Breast epithelium (tissue), 2 donors: ENCODE results near the genes KREMEN1, NEFH and SEC14L2.

DNA sequence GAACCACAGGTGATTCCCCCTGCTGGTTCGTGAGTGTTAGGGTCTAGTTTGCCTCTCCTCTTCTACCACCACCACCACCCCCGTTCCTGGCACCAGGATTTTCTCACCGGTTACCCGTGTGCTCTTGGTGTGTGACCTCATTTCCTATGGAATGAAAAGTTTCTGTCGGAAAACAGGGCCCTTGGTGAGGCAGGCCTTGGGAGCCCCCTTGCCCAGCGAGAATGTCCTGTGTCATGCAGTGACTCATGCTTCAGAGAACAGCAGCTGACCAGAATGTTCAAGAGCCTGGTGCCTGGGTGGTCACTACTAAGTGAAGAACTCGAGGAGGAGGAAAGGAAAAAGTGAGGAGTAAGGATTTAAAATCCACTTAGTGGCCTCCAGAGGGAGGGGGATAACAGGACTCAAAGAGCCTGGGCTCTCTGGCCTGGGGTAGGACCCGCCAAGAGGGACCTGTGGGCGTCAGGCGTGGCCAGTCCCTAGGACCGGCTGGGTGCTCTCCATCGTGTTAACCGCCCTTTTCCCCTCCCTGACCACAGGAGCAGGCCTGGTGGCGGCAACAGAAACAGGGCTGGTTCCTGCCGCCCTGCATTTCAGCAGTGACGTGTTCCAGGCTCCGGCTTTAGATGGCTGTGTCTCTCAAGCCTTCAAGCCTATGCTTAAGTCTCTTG is 30.2 kb downstream of the C22orf31 start:
- PRO-cap, result no peak
- RAMPAGE, long total RNA, 2 experiments, result no peak in any of the 2 experiments

DNA sequence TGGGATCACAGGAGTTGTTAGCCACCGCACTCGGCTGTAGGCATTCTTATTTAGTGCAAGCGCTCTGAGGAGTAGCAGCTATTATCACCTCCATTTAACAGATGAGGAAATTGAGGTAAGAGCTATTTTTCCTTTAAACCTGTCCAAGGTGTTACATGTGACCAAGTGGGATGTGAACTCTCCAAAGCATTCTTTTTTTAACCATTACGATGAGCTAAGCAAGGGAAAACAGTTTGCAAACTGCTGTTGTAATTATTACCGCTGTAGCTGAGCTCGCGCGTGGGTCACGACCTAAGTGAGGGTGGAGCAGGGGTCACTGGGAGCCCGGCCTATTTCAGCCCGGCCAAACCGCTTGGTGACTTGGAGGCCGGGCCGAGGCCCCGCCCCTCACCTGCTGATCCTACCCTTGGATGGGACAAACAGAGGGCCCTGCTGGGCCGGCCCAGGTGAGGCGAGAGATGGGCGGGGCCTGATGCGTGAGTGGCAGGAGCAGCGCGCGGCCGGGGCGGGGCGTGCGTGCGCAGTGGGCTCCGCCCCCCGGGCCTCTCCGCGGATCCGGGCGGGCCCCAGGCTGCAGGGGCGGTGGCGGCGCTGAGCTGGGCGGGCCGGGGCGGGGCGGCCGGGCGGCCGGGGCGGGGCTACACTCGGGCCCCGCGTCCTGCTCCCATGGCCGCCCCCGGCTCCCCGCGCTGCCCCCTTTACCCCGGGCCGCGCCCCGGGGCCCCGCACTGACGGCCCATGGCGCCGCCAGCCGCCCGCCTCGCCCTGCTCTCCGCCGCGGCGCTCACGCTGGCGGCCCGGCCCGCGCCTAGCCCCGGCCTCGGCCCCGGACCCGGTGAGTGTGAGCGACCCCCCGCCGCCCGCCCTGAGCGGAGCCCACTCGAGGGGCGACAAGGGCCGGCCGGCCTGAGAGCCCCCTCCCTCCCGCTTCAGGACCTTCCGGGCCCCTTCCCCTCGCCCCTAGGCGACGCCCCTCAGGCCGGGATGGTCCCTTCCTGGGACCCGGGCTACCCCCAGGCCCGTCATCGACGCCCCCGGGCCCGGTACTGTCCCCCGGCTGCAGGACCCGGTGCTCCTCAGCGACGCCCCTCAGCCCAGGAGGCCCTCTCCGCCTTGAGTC is at the start of gene KREMEN1:
Gene KREMEN1, plus strand, starts transcription at position 643 of the 1,120 bp plus-strand sequence.
- PRO-cap, result unidirectional peak, plus-strand start at position 550 of the sequence; unidirectional peak, plus-strand start at position 656 of the sequence
- RAMPAGE, long total RNA, 2 experiments, result no peak in any of the 2 experiments

DNA sequence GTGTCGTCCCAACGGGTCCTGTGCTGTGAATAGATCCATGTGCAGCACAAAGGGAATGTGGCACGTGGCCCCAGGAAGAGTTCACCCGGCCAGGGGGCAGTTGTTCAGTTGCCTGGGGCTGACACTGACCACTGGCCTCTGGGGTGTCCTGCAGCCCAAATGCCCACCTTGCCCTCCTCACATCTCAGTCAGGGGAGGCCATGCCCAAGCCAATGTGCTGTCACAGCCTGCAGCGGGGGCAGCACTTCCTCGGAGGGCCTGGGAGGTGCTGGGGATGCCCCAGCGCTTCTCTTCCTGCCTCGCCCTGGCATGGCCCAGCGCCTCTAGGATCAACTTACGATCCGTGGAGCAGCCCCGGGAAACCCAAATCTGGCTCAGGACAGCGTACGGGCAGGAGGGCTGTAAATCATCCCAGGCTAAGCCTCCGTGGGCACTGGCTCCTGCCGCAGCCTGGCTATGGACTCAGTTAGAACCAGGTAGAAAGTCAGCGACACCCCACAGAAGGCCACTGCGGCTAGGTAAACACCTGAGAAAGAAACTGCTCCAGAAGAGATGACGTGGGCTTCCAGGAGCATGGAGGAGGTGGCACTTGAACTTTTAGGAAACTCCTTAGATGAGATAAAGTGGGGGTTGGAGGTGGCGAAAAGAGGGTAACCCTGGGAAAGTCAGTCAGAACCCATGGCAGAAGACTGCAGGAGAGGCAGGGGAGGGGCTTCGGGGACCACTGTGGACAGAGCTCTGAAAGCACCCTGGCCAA is 60.9 kb upstream of the EMID1 start:
- PRO-cap, result no peak
- RAMPAGE, long total RNA, 2 experiments, result no peak in any of the 2 experiments

- PRO-cap, result no peak
- RAMPAGE, long total RNA, 2 experiments, result no peak in any of the 2 experiments
Observed at GRCh38 chr22:29225472-29226354, 20.0 kb downstream of the EMID1 start.

- PRO-cap, result no peak
- RAMPAGE, long total RNA, 2 experiments, result no peak in any of the 2 experiments
Observed at GRCh38 chr22:29346608-29347209, 31.2 kb upstream of the RASL10A start.

GRCh38 chr22:29382439-29383112 is 5.8 kb downstream of the AP1B1 start:
- PRO-cap, result no peak
- RAMPAGE, long total RNA, 2 experiments, result no peak in any of the 2 experiments

- PRO-cap, result no peak
- RAMPAGE, long total RNA, 2 experiments, result no peak in any of the 2 experiments
Observed at GRCh38 chr22:29477812-29478448, 2.1 kb upstream of the NEFH start.

GRCh38 chr22:29479801-29480465 is at the start of gene NEFH:
TSS of gene NEFH (plus strand) at chr22:29480218.
- PRO-cap, result no peak
- RAMPAGE, long total RNA, 2 experiments, result no peak in any of the 2 experiments

DNA sequence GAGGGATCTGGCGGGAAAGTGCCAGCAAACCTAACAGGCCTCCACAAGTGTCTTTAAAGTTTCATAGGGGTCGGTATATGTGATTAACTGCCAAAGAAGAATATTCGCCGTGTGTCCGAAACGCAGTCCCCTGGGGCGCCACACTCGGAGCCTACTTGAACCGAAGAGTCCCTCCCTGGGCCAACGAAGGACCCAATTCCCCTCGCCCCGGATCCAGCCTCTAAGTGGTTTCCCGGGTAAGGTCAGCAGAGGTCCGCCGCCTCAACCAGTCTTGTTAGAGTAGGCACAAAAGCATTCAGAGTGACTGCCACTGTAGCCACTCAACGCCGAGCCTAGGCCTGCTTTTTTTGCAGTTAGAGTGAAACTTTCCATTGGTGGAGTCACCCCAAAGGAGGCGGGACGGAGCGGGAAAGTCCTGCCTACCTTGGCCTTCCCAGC is 401 bp upstream of the NF2 start:
- PRO-cap, result bidirectional peak, plus-strand start outside the sequence, minus-strand start at position 273 of the sequence
- RAMPAGE, long total RNA, 2 experiments, result no peak in any of the 2 experiments

DNA sequence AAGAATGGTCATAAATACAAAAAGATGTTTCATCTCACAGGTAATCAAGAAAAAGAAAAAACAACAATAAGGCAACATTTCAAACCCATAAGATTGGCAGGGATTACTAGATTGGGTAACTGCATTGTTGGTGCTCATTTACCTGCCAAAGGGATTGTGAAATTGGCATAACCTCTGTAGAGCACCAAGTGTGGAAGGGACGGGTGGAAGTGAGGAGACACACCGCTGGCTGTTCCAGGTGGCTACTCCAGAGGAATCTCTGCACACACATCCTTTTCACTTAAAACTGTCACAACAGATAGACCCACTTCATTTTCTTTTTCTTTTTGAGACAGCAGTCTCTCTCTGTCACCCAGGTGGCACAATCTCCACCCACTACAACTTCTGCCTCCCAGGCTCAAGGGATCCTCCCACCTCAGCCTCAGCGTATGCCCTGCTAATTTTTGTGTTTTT is 44.9 kb downstream of the NF2 start:
- PRO-cap, result no peak
- RAMPAGE, long total RNA, 2 experiments, result no peak in any of the 2 experiments

DNA sequence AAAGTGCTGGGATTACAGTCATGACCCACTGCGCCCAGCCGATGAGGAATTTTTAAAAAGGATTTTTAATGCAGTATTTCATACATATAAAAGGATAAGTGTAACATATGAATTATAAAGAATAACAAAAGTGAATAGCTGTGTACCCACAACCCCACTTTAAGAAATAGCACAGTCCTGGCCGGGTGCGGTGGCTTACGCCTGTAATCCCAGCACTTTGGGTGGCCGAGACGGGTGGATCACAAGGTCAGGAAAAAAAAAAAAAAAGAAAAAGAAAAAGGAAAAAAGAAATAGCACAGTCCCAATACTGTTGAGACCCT is 54.3 kb upstream of the CABP7 start:
- PRO-cap, result no peak
- RAMPAGE, long total RNA, 2 experiments, result no peak in any of the 2 experiments

DNA sequence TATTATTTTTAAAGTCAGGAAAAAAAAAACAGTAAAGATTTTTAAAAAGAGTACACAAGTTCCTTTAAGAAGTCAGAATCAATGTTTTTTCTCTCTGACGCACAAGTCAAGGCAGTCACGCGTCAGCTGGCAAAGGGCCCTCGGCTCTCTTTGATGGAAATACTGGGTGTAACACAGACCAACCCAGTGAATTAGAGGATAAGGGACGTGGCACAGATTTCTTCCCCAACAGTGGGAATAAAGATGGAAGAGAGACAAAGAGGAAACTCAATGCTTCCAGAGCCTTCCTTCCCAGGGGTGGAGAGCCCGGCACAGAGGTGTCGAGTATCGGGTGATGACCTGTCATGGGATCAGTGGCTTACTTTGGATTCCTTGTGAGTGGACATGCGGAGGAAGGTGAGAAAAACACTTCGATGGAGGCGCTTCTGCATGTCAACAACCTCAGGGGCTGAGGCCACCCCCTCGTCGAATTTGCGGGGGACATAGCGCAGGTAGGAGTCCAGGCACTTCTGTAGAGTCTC is 13.3 kb downstream of the ASCC2 start:
- PRO-cap, result no peak
- RAMPAGE, long total RNA, 2 experiments, result no peak in any of the 2 experiments

DNA sequence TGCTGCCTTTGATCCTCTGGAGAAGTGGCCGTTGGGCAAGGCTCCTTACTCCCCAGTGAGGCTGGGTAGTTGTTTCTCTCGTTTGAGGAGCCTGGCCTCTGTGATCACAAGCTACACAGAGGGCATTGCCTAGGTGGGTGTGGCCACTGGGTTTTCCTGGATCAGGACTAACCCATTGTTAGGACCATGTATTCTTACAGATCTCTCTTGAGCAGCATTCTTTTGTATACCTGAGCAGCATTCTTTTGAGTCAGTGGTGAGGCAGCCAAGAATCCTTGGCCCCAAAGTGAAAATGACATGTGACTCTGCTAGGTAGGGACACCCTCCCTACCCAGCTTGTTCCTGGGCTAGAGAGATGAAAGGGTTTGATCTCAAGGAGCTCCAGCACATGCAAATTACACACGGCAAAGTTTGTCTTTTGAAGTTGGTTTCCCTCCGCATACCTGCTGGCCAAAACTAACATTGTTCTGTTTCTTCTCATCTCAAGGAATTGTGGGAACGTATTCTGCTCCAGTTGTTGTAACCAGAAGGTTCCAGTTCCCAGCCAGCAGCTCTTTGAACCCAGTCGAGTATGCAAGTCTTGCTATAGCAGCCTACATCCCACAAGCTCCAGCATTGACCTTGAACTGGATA is 55.0 kb upstream of the HORMAD2 start:
- PRO-cap, result no peak
- RAMPAGE, long total RNA, 2 experiments, result no peak in any of the 2 experiments

DNA sequence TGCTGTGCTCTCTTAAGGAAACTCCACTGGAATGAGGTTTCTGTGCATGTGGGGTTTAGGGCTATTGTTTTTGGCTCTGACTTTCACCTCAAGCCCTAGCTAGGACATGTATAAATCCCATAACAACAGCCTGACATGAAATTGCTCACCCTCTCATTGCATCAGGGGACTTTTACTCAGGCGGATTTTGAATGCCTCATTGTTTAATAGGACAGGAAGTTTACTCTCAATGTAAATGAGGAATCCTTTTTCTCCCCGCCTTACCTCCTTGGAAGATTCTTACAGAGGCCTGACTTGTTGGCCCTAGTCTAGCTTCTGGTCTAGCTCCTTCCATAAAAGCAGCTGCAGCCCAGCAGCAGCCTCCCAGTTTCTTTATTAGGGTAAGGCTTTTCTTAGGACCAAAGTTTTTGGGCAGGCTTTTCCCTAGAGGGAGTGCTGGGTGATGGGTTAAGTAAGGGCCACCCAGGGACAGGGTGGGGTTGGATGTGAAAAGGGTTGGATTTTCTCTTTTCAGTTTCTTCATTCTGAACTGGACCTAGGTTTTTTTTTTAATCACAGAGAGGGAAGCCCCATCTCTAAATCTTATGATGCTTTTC is 49.8 kb downstream of the LIF start:
- PRO-cap, result no peak
- RAMPAGE, long total RNA, 2 experiments, result no peak in any of the 2 experiments

DNA sequence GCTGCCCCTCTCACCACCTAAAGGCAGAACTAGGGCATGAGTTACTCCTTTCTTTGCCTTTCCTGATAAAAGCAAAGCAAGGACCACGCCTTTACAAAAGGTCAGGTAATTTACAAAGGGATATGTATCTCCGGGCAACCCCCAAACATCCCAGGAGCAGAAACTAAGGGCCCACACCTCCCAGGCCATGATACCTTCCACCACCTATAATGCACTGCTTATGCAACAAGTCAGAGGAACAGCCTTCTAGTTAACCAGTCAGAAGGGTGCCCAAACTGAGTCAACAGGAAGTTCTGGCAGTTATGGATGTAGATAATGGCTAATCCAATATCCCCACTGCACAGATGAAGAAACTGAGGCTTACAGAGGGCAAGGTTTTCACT is 16.6 kb upstream of the CASTOR1 start:
- PRO-cap, result no peak
- RAMPAGE, long total RNA, 2 experiments, result no peak in any of the 2 experiments

GRCh38 chr22:30396591-30397262 is at the start of gene SEC14L2:
TSS of gene SEC14L2 (plus strand) at chr22:30397018.
- PRO-cap, result bidirectional peak, plus-strand start at chr22:30397024, minus-strand start at chr22:30396943
- RAMPAGE, long total RNA, 2 experiments, result start-site peak on the plus strand in 1 of 2 experiments, at chr22:30396994-30397051 at its widest, 246 reads per replicate

GRCh38 chr22:30420359-30420964 is 5.1 kb upstream of the MTFP1 start:
- PRO-cap, result no peak
- RAMPAGE, long total RNA, 2 experiments, result no peak in any of the 2 experiments

DNA sequence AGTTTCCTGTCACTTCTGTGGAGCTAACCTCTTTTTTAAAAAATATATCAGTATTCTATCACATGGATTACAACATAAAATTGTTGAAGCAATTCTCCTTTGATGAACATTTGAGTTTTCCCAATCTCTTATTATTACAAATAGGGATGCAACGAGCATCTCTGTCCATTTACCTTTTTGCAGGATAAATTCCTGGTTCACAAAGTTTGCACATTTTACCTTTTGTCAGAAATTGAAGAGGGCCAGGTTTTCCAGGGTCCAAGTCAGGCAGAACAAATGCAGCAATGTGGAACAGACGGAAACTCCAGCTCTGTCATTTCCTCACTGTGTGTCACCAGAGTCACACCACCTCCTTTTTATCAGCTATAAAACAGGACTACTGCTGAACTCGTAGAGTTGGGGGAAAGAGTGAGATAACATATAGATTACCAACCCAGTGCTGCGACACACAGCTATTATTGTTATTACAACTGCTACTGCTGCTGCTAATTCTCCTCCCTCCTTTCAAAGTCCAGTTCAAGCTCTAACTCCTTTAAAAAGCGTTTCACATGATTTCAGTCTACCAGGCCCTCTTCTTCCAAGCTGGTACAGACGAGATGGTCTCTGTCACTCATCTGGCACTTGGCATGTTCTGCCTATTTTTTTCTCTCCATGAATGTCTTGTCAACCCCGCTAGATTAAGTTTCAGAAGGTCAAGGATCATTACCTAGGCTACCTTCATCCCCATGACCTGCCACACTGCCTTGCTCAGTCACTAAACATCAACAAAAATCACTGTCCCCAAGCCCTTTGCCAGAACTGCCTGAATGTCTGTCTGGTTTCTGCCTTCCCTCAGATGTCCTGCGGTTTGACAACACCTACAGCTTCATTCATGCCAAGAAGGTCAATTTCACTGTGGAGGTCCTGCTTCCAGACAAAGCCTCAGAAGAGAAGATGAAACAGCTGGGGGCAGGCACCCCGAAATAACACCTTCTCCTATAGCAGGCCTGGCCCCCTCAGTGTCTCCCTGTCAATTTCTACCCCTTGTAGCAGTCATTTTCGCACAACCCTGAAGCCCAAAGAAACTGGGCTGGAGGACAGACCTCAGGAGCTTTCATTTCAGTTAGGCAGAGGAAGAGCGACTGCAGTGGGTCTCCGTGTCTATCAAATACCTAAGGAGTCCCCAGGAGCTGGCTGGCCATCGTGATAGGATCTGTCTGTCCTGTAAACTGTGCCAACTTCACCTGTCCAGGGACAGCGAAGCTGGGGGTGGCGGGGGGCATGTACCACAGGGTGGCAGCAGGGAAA is 3.7 kb upstream of the MTFP1 start:
- PRO-cap, result no peak
- RAMPAGE, long total RNA, 2 experiments, result start-site peak on the minus strand in 1 of 2 experiments, centred at position 1,009 of the sequence, 10 reads per replicate

GRCh38 chr22:30425966-30426845 is 638 bp downstream of the MTFP1 start:
- PRO-cap, result unidirectional peak, minus-strand start at chr22:30426419
- RAMPAGE, long total RNA, 2 experiments, result no peak in any of the 2 experiments

DNA sequence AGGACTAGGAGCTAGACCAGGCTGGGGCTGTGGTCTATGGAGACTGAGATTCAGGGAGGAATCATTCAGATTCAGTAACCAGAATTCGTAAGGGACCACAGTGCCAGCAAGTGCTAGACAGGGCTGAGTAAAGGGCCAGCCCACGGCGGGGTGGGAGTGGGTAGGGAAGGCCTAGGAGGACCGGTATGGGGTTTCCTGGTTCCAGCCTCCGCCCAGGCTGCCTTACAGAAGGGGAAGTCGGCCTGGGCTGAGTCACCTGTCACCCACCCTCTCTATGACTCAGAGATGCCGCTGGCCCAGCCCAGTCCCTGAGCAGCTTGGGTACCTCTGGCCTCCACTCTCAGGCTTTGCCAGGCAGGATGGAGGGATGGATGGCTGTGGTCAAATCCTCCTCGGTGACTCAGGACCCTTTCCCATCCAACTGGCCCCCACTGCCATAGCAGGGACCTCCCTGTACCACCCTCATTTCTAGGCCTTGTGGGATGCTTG is 13.8 kb downstream of the SLC35E4 start:
- PRO-cap, result no peak
- RAMPAGE, long total RNA, 2 experiments, result no peak in any of the 2 experiments